NALM6 (cell line): ENCODE measurements around a stretch of chr1.

GRCh38 chr1:149943752-149944133 lies 7.1 kb upstream of the MTMR11 start:
- PRO-cap = no peak

DNA sequence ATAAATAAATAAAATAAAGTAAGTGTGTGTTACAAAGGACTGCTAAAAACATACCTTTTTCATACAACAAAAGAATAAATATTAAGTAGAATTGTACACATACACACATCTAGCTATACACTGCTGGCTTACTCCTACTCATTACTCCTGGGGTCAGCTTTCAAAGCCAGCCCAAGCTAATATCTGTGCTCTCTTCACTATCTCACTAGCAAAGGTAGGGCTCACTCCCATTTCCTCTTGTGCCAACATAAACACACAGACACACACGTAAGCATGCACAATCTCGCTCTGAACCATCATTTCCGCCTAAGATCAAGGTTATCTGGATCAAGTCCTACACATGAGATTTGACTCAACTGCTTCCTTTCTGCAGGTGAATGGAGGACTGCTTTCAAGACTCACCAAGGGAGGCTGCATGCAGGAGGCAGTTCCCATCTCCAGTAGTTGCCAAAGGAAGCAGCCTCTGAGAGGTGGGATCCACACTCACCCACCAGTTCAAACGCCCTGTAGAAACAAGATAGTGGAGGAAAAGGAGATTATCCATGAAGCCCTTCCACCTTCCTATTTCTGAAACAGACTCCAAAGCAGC lies 28.8 kb upstream of the MTMR11 start:
- PRO-cap = no peak

- PRO-cap = no peak
Observed at GRCh38 chr1:150008627-150009260, 1.8 kb downstream of the OTUD7B start.

DNA sequence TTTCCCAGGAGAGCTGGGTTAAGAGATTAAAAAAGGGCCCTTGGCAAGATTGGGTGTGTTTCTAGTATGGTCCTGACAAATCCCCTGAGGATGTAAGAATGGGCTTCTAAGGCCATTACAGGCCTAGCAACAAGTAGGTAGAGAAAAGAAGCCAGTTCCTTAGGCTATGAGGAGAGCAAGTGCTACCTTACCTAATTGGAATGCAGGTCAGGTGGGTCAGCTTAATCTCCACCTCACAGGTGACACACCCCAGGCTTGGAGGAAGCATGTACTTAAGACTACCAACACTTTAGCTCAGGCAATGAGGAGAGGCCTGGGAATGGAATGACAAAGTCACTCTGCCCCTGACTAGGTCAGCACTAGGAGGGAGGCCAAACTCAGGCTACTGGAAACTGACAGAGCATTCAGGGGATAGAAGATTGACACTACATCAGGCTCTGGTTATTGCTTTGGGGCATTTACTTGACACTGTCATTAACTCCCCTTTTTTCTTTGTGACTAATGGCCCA lies 6.8 kb upstream of the OTUD7B start:
- PRO-cap = no peak

DNA sequence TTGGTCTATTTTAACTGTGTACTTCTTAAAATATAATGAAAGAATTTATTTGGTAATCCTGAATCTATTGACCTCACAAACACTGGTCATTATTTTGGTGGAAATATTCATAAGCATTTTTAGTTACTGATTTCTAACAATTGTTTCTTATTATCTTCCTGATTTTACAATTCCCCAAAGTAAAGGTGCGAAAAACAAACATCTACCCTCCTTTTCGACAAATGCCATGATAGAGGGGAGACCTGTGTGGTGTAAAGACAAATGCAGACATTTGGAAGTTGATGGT lies 1.1 kb upstream of the VPS45 start:
- PRO-cap = no peak

DNA sequence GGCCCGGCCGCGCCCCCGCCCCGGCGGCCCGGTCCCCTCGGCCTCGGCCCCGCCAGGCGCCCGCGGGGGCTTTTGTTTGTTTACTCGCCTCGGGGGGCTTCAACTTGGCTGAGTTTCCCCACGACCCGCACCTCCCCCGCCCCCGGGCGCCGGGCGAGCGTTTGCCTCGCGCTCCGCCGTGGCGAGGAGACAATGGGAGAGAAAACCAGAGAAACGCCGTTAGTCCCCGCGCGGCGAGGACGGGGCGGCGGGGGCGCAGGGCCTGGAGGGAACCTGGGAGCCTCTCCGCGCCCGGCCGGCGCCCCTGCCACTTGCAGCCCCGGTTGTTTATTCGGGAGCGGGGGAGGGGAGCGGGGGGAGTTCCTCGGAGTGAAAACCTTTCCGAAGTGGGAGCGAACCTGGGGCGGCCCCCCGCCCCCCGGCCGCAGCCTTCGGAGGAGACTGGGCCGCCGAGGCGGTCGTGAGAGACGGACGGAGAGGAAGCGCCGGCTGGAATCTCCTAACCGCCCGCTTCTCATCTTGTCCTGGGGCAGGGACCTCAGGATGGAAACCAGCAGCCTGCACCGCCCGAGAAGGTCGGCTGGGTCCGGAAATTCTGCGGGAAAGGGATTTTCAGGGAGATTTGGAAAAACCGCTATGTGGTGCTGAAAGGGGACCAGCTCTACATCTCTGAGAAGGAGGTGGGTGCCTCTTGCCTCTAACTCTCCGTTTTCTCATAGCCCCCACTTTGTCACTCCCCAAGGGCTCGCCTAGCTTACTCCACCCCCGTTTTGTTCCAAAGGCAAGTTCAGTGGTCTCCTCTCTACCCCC lies 868 bp downstream of the PLEKHO1 start:
- PRO-cap = bidirectional peak, plus-strand start at position 219 of the sequence, minus-strand start outside the sequence

DNA sequence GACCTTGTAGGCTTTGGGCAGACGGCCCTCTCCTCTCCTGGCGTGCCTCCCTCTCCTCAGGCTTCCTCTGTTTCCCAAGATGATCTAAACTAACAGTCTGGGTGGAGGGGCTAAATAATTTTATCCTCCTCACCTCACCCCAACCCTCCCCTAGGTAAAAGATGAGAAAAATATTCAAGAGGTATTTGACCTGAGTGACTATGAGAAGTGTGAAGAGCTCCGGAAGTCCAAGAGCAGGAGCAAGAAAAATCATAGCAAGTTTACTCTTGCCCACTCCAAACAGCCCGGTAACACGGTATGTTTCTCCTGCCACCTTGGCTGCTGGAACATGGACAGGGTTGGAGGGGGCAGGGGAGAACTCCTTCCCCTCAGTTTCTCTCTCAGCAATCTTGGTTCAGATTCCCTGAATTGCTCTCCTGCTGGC lies 6.2 kb downstream of the PLEKHO1 start:
- PRO-cap = no peak

- PRO-cap = no peak
Observed at GRCh38 chr1:150157943-150158297, 8.2 kb downstream of the PLEKHO1 start.

DNA sequence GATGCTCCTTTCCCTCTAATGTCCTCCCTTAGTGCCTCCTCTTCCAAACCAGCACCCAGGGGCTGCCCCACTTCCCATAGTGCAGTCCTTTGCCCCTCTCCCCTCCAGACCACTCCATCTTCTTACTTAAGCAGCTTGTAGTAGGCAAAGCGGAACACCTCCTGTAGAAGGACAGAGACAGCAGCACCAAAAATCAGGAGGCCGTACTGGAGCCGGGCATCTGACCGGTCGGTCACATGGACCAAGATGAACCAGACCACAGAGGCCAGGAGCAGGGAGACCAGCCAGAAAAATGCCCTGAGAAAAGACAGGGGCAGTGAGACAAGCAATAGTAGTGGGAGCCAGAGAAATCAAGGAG lies 1.0 kb downstream of the APH1A start:
- PRO-cap = no peak

DNA sequence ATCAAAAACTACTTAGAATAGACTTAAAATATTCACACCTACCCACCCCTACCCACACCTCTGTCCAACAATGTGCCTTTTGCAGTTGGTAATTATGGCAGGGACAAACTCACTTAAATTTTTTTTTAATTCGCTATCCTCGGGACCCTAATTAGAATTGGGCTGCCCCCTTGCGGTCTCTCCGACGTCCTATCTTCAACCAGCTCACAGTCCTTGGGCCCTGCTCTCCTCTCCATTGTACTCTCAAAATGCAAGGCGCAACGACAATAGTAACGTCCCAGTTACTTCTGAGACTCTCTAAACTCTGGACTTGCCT lies 1.1 kb upstream of the CIART start:
- PRO-cap = no peak

GRCh38 chr1:150281565-150282433 lies 555 bp upstream of the CIART start:
- PRO-cap = no peak

DNA sequence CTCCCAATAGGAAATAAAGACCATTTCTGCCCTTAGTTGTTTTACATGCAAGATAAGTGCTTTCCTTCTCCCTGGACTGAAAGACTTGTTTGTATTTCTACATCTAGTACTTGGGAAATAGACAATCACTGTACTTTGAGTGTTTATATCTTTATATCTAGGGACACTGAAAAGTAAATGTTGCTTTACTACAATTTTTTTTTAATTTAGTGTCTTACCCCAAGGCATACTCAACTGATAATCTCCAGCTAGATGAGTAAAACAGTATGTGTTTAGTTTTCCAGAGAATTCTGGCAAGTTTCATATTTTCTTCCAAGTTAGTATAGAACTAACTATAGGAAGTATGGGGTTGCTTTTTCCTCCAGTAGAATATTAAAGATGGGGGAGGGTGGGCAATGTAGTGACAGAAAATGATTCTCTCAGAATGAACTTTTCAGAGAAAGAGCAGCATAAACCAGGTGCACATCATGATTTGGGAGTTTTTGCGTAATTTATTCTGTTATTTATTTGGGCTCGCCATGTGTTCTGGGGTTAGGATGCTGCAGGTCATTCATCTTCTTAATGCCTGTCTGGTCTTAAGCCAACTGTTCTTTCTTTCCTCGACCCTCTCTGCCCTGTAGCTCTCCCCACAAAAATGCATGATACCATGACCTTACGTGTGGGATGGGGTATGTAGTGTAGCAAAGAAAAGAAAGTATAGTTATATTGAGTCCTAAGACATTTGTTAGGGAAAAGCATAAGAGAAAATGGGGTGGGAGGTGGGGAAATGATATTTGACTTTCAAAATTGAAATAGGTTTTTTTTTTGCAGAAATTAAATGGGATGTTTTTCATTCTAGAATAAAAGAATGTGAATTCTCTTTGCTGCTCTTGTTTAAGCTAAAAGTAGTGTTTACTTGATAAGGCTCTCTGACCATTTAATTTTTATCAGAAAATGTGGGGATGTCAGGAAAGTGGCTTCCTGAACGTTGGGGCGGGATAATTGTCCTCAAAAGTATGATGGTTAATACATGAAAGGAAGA lies 12.4 kb upstream of the TARS2 start:
- PRO-cap = no peak

GRCh38 chr1:150504173-150505059 lies 3.5 kb upstream of the ECM1 start:
- PRO-cap = no peak

DNA sequence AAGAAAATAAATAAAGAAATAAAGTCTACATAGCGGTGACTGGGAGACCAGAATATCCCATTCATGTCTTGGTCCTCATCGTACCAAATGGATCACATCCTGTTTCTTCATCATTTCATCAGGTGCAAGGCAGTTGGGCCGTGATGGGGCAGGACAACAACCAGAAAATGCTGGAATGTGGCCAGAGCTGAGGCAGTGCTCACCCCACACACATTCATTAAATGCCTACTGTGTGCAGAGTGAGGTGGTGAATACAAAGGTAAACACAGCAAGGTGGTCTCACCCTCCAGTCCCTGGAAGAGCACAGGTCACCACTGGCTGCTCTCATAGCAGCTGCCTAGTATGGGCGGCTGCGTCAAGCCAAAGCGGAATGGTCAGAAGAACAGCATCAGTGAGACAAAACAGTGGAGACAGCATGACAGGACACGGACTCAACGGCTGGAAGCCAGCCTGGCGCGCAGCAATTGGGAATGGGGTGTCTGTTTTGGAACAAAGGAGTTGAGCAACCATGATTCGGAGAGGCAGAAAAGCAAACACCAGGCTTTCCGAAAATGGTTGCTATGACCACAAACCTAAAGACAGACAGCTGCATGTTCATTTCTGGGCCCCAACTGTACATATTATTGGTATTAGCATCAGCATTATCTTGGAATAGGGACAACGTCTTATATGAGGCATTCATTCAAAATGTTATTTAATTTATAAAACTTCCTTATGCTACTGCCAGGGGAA lies 5.6 kb upstream of the ADAMTSL4 start:
- PRO-cap = no peak

GRCh38 chr1:150577609-150578010 lies 1.8 kb downstream of the MCL1 start:
- PRO-cap = no peak

DNA sequence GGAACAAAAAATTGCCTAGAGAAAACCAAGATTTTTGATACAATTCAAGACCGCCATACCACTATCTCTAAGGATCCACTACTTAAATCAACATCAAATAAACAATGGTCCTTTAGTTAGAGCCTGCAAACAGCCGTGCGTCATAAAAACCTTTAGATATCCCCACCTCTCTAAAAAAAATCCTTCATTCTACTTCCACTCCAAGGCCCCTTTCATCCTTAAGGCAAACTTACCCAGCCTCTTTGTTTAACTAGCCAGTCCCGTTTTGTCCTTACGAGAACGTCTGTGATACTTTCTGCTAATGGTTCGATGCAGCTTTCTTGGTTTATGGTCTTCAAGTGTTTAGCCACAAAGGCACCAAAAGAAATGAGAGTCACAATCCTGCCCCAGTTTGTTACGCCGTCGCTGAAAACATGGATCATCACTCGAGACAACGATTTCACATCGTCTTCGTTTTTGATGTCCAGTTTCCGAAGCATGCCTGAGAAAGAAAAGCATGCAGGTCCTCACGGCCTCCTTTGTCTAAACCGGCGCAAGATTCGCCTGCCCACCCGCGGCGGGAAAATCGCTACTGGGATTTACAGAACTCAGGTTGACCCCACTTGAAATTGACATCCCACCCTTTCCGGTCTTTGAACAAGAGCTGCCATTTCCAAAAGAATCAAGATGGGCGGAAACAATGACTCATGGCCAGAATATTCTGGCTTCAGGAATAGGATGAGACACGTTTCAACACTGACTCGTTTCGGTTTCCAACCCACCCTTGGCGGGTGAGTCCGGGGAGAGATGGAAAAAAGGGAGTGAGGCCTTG lies 1.2 kb downstream of the MCL1 start:
- PRO-cap = no peak

GRCh38 chr1:150874665-150875257 lies 1.6 kb downstream of the ARNT start:
- PRO-cap = no peak

- PRO-cap = no peak
Observed at GRCh38 chr1:150925029-150925542, 1.1 kb upstream of the SETDB1 start.

- PRO-cap = no peak
Observed at GRCh38 chr1:150970919-150971192, 3.8 kb downstream of the CERS2 start.

DNA sequence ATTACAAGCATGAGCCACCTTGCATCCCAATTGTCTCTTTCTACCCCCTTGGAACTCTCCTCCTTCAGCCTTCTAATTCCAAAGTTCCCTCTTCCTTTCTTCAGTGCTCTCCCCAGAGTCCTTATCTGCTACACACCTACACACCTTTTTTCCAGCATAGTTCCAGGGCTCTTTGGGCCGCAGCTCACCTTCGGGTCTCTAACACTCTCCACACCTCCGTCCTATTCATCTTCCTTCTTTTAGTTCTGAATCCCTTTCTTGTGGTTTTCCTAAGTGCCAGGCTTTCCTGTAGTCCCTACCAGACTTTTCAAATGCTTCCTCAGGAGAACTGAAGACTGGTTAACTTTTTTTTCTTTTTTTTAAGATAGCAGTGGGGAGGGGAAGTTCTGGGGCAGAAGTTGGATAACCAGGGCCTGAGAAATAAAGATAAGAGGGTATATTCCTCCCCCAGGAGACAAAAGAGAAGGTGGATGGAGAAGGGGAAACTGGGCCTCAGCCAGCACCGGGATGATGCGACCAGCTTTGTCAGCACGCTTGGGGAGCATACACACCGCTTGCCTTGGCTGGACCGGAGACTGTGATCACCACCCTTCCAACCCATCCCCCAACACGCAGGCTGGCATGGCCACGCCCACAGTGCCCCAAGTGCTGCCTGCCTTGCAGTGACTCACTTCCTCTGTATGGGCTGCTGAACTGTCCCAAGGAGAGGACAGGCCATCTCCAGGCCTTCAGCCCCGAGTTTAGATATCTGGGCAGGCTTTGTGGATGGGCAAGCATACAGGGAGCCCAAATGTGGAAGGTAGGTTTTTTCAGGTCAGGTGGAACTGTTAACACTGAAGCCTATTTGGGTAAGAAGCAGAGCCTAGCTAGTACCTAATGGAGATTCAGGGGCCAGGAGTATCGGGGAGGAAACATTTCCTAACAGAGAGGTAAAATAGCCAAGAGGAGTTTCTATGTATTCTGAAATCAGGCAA lies 2.5 kb upstream of the CERS2 start:
- PRO-cap = no peak